Hematopoietic multipotent progenitor cell (in vitro differentiated cells): ENCODE results near the gene ACTN1.

- CAGE, long polyA plus RNA, result no peak
Observed at GRCh38 chr14:68596550-68597337, 196.1 kb downstream of the ZFP36L1 start.

GRCh38 chr14:68598483-68599577, 194.0 kb downstream of the ZFP36L1 start:
- CAGE, long polyA plus RNA, result no peak

DNA sequence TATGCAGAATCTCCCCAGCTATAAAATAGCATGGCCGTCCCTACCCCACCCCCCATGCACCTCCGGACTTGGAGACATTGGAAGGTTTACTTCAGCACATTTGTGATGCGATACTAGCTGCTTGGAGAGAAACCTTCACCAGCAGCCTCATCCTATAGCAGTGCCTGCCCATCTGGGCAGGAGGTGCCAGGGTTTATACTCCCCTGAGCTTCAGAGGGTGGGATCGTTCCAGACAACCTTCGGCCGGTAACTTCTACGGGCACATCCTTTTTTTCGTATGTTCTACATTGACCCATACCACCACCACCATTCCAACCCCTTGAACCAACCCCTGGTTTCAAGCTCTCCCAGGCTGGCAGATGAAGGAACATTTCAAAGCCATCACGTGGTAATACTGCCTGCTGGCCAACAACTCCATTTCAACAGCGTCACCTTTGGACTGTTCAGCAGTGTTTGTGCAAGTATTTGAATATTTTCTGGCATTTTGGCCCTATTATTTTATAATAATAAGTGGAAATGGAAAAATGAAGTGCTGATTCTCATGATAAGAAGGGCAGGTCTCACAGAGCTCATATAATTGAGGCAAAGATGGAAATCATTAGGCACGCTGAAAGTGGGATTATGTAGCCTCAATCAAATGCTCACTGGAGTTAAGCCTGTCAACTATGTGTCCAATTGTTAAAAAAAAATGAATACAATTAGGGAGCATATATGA, 162.3 kb downstream of the ZFP36L1 start:
- CAGE, long polyA plus RNA, result no peak

GRCh38 chr14:68632234-68632530, 160.7 kb downstream of the ZFP36L1 start:
- CAGE, long polyA plus RNA, result no peak

- CAGE, long polyA plus RNA, result no peak
Observed at GRCh38 chr14:68676629-68677005, 116.2 kb downstream of the ZFP36L1 start.

GRCh38 chr14:68704726-68705547, 87.9 kb downstream of the ZFP36L1 start:
- CAGE, long polyA plus RNA, result no peak

DNA sequence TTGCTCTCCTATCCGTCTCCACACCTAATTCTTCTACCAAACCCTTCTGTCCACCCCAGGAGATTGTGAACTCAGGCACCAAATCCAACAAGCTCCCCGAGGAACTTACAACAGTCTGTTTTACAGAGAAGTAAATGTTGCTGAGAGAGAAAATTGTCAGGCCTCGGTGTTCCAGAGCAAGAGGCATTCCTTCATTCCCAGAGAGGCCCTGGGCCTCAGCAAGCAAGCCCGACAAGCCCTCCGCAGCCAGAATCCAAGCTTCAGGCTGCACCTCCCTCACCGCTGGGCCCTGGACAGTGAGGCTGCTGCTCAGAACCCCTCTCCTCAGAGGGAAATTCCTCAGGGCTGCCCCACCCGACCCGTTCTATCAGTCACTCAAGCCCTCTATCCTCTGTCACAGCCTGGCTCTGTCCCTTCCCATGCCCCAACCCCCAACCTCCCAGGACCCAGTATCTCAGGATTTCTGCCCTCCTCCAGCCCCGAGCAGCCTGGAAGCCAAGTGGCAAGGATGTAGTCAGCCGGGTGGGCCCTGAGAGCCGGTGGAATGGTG, 56.4 kb downstream of the ZFP36L1 start:
- CAGE, long polyA plus RNA, result no peak

DNA sequence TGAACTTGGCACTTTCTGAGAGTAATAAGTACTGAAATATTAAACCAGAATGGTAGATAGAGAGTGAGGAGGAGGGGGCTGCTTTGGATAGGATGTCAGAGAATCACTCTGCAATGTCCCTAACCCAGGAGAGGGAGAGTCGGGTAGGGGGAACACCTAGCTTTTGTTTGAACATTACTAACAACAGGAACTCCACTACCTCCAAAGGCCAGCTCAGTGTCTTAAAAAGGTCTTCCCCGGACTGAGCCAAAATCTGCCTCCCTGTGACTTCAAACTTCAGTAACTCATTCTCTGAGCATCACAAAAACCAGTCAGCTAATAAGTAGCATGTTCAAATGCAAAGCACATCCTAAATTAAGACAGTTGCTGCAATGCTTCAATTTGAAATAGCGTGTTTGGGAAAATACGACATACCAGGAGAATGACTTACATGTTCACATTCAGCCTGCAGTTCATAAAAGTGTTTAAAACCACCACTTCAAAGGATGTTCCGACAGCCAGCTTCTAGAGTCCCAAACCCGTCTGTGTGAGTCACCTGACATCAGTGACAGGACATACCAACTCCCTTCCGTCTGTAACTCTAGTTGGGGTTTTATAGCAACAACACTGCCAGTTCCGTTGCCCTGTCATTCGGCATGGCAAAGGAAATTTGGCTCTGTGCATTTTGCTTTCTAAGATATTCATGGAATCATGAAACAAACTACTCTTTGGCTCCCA, 13.1 kb downstream of the ZFP36L1 start:
- CAGE, long polyA plus RNA, result no peak

DNA sequence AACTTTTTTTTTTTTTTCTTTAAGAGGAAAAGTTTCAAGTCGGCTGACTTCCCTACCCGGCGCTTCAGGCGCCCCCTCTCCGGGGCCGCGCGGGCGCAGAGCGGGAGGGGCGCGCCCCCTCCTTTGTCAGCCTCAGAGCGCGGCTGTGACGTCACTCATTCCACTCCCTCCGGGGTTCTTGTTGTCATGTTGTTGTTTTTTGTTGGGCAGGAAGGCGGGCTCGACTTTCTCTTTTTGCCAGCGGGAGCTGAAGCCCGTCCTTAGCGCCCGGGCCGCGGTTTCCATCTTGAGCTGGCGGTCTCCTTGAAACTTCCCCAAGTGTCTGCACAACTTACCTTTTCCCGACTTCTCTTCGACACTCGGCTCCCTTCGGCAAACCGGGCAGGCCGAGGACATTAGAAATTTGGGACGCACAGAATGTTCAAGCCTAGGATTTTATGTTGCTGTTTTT, 473 bp upstream of the ZFP36L1 start:
- CAGE, long polyA plus RNA, result no peak

DNA sequence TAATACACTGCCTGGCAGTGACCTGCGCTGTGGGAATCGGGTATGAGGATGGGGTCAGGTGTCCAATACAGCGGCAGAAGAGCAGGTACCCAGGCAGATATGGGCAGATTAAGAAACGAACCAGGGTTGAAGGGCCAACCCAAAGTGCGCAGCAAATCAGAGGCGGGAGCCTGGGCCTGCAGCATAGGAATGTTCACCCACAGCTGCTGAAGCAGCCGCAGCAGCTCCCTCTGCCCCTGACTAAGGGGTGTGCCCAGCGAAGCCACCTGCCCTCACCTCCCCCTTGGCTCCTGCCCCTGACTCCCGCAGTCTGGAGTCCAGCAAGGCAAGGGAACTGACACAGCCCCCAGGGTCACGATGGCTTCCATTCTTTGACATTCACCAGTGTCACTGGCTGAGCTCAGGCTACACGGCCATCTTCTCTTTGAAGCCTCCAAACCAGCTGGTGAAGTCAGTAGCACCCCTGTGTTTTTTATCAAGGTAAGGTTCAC, 27.2 kb upstream of the ZFP36L1 start:
- CAGE, long polyA plus RNA, result no peak

DNA sequence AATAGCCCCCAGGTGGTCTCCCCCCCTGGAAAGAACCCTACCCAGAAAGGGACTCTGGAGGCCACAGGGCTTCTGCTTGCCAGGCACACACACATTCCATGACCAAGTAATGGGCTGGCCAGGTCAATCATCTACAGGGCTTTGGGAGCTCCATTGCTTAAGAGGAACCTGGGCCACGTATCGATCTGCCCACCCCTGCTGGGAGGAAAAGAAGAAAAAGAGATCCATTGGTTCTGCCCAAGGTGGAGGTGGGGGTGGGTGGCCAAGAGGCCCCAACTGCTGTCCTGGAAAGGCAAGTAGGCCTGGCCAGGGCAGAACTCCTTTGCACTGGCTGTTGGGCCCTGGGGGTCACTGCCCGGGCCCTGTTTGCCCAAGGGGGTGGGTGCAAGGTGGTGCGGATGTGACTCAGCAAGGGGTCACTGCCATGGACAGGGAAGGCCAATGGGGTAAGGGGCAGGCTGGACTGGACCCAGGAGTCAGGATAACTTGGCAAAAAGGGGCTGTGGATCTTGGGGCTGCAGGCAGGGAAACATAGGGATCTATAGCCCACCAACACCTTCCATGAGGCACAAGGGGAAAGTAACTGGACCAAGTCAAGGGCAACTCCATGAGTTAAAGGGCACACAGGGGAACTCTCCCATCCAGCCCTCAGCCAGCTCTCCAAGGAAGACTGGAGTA, 31.0 kb upstream of the ZFP36L1 start:
- CAGE, long polyA plus RNA, result no peak

DNA sequence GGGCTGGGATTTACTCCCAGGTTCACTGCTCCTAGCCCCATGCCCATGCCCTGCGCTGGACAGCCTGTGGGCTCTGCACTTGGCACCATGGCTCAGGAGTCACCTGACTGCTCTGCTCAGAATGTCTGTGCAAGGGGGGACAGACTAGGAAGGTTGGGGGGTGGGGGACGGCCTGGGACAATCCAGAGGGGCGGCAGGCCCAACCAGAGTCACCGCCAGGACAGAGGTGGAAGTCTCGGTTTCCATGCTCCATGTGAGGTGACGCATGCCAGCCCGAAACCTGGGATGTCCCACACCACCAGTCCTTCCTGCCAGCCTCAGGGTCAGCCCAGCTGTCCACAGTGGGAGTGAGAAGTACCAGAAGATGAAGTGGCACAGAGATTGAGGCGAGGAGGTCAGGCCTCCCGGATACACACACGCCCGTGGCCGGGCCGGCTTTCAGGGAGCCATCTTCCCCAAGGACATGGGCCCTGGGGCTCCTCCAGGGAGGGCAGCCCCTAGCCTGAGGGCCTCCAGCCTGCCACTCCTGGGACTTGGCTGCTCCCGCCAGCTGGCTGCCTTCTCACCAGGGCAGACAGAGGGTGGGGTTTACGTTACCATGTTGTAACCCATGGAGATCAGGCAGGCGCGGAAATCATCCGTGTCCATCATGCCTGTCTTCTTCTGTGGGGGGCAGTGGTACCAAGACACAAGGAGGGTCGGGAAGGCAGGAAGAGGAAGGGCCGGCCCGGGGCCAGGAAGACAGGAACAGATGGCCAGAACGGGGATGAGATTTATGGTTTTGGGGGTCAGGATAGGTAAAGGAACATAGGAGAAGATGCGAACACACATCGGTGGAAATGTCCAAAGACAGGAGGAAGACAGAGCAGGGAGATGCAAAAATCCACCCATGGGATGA, 85.2 kb upstream of the ZFP36L1 start:
- CAGE, long polyA plus RNA, result no peak

GRCh38 chr14:68924224-68924964, 54.7 kb downstream of the ACTN1 start:
- CAGE, long polyA plus RNA, result no peak

GRCh38 chr14:68939838-68940455, 39.2 kb downstream of the ACTN1 start:
- CAGE, long polyA plus RNA, result no peak

DNA sequence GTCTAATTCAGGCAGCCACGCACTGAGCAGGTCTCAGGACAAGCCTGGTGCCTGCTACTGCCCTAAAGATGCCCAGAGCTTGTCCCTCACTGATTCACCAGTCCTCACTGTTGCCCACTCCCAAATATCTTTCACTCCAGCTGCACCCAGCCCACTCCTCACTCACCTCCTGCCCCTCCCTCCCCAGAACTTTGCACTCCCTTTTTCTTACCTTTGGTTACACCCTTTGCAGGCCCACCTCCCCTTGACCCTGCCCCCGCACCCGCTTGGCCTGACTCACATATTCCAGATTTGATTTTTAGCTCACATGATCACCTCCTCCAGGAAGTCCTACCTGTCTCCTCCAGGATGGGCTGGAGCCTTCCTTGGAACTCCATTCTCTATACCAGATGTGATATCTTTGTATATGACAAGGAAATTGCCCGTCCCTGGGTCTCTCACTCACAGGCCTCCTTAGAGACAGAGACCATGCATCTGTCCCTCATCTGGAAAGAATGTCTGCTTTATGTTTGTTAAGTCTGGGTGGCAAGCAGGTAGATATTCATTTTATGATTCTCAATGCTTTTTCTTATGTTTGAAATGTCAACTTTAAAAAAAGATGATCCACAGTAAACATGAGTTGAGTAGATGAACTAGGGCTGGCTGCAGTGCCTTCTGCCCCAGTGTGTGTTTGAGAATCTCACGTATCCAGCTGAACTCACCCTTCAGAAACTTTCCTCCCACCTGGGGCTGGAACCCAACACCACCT, 16.1 kb downstream of the ACTN1 start:
- CAGE, long polyA plus RNA, result no peak

DNA sequence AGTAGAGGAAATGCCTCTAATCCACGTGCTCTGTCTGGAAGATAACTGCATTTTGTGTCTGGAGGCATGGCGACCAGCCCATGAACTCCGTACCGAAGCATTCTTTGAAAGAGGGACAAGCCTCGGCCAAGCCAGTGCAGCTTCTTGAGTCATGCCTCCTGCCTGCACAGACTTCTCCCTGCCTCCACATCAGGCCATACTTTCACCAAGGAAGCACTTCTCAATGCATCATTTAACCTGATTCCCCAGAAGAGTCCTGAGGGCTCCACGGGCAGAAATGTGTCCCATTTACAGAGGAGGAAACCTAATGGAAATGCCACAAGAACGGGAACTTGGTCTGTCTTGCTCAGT, 3.4 kb downstream of the ACTN1 start:
- CAGE, long polyA plus RNA, result no peak

DNA sequence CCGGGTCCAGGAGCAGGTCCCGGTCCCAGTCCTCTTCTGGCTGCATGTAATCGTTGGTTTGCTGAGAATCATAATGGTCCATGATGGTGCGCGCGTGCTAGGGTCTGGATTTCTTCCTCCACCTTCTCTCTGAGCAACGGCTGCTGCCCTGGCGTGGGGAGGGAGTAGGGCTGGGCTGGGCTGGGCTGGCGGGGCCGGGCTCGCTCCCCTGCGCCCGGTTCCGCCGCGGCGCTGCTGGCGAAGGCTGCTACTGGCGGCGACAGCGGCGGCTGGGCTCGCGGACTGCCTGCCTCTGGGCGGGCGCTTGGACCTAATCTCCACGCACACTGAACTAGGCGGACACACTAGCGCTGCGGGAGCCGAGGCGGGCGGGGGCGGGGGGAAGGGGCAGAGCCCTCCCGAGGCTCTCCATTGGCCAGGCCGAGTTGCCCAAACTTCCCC, at the start of gene ACTN1:
ACTN1 (minus strand) TSS at position 328 of the 441 bp plus-strand sequence.
- CAGE, long polyA plus RNA, result start-site peak on the minus strand centred at position 229 of the sequence, 201 bp wide, 678 reads

DNA sequence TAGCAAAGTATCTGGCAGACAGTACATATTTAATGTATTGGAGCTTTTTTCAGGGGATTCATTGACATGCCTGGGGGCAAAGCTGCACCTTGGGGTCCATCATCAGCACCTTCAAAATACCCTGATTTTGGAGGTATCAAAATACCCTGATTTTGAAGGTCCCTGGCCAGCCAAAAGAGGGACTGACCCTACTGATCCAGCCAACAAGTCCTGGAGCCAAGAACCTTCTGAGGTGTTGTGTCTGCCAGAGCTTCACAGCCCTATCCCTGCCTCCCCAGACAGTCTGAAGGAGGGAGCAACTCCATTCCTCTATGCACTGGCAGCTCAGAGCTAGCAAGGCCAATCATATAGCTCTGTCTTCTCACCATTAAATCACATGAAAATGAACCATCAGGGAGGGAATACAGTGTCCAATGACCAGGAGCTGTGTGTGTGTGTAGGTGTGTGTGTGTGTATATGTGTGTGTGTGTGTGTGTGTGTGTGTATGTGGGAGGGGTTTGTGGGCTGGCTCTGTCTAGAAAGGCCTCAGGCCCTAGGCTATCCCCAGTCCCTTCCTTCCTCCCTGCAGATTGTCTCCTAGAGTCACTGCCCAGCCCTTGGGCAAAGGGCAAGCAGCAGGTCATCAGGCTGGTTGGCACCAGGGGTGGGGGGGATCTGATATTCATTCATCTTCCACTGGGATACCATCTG, 5.8 kb upstream of the SUSD6 start:
- CAGE, long polyA plus RNA, result no peak

DNA sequence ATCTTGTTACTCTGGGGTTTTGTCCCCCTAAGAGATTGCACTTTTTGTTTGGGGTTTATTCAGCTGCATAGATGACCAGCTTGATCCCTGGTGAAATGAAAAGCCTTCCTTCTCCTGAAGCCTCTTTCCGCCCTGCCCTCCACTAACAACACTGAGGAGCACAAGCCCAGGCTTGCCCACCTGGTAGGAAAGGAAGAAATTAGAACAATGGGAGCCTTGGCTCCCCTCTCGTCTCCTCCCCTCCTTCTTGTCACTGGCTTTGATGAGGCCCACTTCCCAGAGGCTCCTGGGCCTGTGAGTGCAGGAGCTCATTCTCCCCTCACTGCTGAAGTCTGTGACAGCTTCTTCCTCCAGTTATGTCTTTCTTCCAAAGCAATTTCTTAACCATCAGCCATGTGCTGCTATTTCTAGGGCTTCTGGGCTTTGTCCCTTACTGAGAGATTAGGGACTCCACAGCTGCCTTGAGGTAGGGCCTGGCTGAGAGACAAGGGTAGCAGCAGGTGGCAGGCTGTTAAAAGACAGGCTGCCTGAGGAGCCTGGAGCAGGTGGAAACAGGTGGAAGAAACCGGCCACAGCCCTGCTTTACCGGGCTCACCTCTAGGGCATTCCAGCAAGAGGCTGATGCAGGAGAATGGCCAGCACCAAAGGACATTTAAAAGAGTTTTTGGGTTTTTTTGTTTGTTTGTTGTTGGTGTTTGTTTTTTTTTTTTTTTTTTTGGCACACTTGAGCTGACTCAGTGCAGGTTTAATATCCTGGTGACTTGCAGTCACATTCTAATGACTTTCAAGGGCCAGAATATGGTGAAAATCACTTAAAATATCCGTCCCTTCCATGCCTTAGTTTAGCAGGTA, 53.6 kb upstream of the SRSF5 start:
- CAGE, long polyA plus RNA, result no peak

DNA sequence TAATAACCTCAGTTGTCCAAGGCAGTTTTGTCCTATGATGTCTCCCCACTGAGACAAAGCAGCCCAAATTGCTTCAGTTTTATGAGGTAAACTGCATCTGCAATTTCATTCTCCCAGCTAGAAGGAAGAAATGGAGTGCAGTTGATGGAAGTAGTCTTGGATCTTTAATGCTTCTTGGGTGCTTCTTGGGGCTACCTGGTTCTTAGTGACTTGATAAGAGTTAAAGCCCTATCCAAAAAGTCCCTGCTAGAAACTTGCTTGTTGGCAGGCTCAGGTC, 11.0 kb downstream of the SRSF5 start:
- CAGE, long polyA plus RNA, result no peak